A375 (cell line): ENCODE data around the gene LDLRAP1.

DNA sequence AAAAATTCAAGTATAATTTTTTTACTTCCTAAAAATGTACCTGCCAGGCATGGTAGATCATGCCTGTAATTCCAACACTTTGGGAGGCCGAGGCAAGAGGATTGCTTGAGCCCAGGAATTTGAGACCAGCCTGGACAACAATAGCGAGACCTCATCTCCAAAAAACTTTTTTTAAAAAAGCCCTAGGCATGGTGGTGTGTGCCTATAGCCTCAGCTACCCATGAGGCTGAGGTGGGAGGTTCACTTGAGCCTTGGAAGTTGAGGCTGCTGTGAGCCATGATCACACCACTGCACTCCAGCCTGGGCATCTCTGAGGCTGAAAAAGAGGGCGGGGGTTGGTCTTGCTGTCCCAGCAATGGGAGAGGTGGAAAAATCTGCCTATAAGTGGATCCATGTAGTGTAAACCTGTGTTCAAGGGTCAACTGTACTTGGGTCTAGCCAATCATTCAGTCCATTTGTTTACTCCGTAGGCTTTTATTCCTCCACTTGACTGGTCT, 31.7 kb downstream of the SRRM1 start:
- RAMPAGE, long total RNA = no peak

GRCh38 chr1:24714693-24715400, 30.4 kb upstream of the CLIC4 start:
- RAMPAGE, long total RNA = no peak

- RAMPAGE, long total RNA = no peak
Observed at GRCh38 chr1:24722022-24722620, 23.1 kb upstream of the CLIC4 start.

GRCh38 chr1:24905429-24905900, 24.6 kb downstream of the RUNX3 start:
- RAMPAGE, long total RNA = no peak

GRCh38 chr1:24911322-24912010, 18.6 kb downstream of the RUNX3 start:
- RAMPAGE, long total RNA = no peak

- RAMPAGE, long total RNA = no peak
Observed at GRCh38 chr1:24914169-24914564, 15.9 kb downstream of the RUNX3 start.

GRCh38 chr1:24916626-24917092, 13.4 kb downstream of the RUNX3 start:
- RAMPAGE, long total RNA = no peak

DNA sequence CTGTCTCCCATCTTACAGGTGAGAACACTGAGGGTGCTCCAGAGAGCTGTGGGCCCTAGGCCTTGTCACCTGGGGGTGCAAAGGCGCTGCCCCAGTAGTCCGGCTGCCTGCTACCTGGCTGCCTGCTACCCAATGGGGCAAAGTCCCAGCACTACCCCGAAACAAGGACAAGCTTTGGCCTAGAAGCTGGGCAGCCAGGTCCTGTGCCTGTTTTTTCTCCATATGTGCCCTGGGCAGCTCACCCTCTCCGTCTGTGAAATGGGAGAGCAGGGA, 17.0 kb upstream of the RUNX3 start:
- RAMPAGE, long total RNA = no peak

- RAMPAGE, long total RNA = no peak
Observed at GRCh38 chr1:24997550-24998082, 67.5 kb upstream of the RUNX3 start.

- RAMPAGE, long total RNA = no peak
Observed at GRCh38 chr1:25019247-25019971, 89.3 kb upstream of the RUNX3 start.

DNA sequence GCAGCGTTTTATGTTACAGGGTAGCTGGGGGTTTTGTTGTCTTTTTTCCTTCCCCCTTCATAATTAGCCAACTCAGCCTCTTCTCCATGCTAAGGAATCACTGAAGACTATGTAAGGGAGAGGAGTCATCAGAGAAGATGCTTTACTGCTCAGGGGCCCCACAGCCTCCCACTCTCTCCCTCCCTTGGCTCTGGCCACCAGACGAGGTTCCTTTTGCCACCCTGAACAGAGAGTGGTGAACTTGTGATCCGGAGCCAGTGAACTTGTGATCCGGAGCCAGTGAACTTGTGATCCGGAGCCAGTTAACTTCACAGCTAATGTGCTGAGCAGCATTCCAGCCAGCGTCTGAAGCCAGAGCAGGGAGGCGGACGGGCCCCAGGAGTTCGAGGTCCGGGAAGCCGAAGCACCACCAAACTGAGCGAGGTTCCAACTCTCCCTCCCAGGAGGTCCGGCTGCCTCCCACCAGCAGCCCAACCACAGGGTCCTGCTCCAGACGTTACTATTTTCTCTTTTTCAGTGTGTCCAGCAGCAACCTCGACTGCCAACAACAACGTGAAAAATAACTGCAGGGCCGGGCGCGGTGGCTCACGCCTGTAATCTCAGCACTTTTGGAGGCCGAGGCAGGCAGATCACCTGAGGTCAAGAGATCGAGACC, 85.9 kb downstream of the SYF2 start:
- RAMPAGE, long total RNA = no peak

- RAMPAGE, long total RNA = no peak
Observed at GRCh38 chr1:25218732-25219820, 13.2 kb downstream of the SYF2 start.

DNA sequence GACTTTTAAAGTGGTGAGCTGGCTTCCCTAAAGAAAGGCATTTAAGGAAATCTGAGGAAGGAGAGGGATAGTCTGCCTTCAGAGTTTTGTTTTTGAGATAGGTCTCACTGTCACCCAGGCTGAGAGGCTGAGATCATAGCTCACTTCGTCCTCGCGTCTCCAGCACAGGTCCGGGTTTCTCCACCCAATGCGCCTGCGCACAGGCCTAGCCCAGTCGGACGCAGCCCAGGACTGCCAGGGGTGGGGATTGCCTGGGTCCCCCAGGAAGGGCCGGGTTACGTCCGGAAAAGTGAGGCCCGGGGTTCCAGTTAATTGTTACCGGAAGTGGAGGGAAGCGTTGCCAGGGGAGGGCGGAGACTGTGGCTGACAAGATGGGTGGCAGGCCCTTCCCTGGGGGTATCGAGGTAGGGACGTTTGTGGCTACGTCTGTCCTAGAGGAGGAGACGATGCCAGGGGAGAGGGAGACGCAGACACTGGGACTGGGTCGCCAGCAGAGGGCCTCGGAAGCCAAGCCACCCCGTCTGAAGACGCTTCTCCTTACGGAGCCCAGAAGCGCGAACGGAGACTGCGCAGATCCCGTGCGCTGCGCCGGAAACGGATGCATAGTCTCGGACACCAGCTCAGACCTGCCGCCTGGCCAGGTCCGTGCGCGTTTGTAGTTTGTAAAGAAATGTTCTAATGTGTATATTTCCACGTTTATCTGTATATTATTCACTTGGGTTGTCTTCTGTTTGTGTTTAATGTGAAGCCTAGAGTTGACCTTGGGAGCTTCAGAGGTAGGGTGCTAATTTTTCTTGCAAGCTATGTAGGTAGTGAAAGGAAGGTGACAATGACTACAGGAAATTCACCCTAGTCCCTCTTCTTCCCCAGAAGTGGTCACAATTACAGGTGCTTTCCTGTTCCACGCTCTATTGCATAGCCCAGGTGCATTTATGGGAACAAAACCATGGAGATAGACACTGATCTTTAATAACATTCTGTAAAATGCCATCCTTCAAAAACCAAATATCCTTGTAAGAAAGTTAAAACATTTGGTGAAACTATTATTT, 7.4 kb downstream of the RSRP1 start:
- RAMPAGE, long total RNA = no peak

GRCh38 chr1:25267307-25268230, 4.7 kb upstream of the RHD start:
- RAMPAGE, long total RNA = no peak

DNA sequence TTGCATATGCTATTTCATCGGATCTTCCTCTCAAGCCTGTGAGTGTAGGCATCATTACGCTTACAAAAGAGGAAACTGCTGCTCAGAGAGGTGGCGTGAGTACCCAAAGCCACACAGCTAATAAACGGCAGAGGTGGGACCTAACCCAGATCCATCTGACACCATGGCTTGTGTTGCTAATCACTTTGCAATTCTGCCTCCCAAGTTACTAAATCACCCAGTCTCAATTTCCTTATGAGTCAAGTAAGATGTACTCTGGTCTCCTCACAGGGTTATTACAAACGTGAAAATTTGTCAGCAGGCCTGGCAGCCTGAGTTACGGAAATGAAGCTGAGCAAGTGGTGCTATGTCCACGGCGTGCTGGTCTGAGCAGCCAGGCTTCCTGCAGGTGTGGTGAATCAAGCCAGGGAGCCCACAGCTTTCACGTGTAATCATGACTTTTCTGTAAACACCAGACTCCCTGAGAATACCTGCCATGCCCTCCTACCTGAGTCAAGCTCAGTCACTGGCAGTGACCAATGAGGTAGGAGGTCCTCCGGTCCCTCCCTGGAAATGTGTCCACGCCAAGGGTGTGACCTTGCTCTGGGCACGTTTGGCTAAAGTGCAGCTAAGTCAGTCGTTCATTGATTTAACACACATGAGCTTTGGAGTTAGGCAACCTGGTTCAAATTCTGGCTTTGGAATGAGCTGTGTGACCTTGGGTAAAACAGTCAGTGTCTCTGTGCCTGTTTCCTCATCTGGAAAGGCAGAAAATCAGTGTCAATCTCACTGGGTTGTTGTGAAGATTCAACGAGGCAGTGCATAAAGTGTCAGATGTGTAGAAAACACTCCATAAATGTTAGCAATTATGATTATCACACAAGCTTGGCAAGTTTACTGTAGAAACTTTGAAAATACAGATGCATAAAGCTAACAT, 4.9 kb upstream of the RHCE start:
- RAMPAGE, long total RNA = no peak

DNA sequence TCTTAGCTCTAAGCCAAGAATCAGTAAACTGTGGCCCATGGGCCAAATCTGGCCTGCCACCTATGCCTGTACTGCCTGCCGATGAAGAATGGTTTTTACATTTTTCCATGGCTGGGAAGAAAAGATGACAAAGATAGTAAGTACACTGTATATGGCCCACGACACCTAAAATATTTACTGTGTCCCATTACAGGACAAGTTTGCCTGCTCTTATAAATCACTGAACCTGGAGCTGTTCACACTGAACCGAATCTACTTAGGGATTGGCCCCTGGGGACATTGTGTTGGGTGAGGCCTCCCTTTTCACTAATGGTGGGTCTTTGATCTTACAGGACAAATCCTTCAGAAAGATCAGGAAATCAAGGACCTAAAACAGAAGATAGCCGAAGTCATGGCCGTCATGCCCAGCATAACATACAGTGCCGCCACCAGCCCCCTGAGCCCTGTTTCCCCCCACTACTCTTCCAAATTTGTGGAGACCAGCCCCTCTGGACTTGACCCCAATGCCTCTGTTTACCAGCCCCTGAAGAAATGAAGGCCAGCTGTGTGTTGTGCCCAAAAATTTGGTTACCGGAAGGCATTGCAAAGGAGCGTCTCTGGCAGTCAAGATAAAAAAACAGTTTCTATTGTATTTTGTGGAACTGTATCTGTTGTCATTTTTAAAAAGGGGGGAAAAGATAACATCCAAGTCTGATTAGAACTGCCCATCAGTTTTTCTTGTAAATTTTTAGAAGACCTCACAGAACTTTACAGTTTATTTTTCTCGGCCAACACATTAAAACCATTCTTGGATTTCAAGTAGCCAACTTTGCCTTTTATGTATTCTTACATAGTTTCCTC, 45.3 kb upstream of the LDLRAP1 start:
- RAMPAGE, long total RNA = no peak

DNA sequence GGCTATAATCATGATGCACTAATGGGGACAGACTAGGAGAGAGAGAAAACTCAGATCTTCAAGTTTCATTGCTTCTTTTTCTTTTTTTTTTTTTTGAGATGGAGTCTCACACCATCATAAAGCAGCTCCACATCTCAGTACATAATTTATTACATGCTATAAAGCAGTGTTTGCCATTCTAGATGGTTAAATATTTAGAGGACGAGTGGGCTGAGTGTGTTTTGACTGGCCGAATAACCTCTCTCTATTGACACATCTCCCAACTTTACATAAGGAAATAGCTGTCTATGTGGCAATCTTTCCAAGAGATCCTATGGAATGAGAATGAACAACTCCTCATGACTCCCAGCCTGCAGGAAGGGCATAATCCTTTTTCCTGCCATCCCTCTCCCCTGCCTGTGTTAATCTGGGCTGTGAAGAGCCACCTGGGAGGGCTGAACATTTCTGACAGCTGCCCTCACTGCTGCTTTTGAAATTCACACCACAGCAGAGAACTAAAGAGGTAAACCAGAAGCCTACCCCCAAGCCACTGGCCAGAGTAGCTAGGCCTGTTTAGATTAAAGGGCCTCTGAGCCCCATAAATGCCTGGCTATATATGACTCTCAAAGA, 42.2 kb upstream of the LDLRAP1 start:
- RAMPAGE, long total RNA = no peak

DNA sequence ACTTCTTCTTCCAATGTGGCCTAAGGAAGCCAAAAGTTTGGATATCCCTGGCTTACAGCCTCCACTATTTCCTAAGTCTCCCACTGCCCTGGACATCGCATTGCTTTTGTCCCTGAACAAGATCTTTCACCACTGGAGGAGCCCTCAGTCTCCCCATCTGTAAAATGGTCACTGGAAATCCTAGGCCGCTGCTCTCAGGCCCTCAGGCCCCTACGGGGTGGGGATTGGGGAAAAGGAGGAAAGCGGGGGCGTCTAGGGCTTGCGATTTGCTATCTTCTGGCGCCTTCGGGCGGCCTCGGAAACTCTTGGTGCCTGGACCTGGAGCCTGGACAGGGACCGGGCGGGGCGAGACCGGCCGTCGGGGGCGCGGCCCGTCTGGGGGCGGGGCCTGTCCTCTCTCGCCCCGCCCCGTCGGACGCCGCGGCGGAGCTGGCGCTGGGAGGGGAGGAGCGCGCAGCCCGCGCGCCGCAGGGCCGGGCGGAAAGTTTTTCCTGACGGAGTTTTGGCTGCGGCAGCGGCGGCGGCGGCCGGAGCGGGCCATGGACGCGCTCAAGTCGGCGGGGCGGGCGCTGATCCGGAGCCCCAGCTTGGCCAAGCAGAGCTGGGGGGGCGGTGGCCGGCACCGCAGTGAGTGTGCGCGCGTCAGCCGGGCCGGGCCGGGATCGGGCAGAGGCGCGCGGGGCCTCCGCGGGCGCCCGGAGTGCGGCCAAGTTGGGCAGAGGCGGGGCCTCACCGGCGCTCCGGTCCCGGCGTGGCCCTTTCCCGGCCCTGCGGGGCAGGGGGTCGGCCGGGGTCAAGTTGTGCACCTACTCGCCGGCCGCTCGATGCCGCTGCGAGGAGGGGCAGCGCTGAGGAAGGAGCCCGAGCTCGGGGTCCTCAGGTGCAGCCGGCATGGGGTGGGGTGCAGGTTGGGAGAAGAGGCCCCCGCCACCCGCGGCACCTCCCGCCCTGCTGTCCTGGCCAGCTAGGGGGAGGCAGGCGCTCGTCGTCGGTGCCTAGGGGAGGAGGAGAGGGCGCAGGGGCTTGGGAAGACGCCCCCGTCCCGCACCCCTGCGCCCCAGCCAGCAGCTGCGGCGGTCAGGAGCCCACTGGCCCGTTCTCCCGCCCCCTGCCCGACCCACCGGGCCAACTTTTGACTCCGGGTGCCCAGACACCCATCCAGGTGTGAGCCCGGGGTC, at the start of gene LDLRAP1:
Gene LDLRAP1 (plus strand): TSS at position 447 of the 1,178 bp plus-strand sequence.
- RAMPAGE, long total RNA = no peak

- RAMPAGE, long total RNA = no peak
Observed at GRCh38 chr1:25573424-25573981, 30.1 kb downstream of the LDLRAP1 start.

DNA sequence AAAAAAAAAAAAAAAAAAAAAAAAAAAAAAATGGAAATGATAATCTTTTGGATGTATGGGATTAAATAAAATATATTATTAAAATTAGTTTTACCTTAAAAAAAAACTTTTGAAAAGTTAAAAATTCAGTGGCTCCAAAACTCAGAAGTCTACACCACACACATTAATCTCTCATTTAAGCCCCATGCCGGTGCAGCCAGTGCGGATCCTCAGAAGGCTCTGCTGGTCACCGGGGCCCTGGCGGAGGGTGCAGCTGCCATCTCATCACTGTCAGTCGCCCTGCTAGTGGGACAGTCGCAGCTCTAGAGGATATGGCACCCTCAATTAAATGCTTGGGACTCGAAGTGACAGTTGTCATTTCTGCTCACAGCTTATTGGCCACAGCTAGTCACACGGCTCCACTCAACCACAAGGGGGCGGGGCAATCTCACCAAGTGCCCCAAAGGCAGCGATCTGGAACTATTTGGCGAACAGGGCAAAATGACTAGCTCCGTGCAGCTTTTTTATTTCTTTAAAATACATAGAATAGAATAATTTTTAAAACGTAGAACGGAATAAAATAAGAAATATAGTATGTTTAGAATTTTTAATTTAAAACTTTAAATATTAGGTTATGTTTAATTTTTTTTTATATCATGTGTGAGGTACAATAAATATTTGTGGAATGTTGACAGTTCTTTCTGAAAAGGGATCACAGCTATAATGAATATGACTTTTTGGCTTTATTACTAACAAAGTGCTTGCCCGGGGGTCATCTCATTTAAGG, 8.0 kb upstream of the MAN1C1 start:
- RAMPAGE, long total RNA = no peak